Sternocleidomastoid (tissue), 1 donor: ENCODE data around the genes MATN1 and SNRNP40.

DNA sequence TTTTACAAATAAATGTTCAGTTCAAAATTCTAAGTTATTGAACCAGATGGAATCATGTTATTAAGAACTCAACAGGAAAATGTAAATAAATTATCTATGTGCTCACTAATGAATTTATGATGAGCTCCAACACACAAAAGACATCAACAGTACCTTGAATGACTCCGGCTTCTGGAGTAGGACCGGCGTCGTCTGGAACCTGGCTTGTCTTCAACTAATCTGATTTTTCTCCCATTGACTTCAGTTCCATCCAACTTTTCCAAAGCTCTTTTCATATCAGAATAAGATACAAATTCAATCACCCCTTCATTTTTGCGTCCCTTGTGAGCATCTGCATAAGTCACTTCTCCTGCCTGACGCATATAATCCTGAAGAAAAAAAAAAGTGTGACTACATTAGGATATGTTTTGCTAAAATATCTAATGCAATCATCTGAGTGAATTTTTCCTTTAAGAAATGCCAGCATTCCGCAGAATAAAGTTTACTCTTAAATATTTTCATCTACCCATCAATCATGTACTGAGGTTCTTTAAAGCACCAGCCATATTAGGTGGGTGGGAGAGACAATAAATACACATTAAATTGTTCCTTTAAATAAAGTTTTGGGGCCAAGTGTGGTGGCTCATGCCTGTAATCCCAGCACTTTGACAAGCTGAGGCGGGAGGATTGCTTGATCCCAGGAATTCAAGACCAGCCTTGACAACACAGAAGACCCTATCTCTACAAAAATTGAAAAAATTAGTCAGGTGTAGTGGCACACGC is 27.0 kb downstream of the SRSF4 start:
- PRO-cap: no peak

GRCh38 chr1:29258697-29259248 is 22.5 kb downstream of the PTPRU start:
- PRO-cap: no peak

- PRO-cap: no peak
Measured at GRCh38 chr1:29324891-29325469, 88.7 kb downstream of the PTPRU start.

DNA sequence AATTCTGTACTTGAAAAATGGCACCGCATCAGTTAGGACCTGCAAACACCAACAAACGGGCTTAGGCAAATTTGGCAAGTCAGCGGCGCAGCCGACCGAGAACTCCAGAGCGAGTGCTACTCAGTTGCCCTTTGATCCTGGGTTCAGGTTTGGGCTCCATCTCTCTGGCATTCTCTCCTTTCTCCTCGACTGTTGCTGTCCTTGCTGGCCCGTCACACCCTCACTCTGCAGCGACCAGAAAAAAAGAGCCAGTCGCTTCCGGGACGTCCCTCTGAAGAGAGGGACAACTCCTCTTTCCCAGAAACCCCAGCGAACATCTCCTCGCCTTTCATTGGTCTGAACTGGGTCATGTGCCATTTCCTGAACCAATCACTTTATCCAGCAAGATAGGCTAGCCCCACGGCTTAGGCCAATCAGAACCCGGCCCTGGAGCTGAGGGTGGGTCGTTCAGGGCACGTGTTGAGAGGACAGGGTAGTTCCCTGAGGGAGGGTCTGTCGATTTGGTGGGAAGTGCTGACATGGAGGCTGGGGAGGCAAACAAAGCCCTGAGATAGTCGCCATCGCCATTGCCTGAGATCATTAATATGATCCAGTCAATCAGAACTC is 113.6 kb downstream of the PTPRU start:
- PRO-cap: no peak

DNA sequence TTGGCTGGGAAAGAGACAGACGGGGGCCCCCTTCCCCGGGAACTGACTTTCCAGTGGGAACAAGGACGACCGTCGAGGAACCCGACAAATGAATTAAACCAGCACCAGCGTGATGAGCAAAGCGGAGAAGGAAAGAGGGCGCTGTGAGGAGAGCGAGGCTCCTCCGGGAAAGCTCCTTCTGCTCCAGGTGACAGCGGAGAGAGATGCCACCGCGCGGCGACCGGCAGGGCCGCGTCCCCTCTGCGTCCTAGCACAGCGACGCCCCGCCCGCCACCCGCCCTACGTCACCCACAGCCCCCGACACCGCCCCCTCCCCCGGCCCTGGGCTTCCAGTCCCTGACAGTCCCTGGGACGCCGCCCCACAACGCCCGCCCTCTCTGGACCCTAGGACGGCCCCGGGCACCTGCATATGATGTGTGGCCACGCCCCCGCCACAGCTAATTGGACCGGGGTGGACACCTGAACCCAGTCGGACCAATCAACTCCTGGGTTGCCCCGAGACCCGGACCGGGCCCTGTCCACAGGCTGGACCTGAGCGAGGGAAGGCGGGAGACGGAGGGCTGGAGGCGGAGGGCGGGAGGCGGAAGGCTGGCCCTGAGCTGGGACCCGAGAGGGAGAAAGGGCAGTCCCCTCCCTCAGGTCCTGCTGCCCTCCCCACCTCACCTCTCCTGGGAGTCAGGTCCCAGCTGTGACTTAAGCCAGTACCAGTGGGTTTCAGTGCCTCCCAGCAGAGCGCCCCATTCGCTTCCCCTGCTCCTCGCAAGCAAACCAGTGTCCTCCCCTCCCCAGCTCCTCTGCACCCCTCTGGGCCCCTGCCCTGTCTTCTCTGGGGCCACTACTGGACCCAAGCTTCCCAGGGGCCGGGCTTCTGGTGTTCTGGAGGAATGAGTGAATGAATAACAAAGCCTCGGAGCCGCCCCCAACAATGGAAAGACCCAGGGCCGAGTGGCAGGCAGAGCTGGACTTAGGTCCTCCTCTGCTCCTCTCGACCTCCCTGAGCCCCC is 38.0 kb downstream of the MATN1 start:
- PRO-cap: bidirectional peak, plus-strand start at position 548 of the sequence, minus-strand start at position 242 of the sequence

DNA sequence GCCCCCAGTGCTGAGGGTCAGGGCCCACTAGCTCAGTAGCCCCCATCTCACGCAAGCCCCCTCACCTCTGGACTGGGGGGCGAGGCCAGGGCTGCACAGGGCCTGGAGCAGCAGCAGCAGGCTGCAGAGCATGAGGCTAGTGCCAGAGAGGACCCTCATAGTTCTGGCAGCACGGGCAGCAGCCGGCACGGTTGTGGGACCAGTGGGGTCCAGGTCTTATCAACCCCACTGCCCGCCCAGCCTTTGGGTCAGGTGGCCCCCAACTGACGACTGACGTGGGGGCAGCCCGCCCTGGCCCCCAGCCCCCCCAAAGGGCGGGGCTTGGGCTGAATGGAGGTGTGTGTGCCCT is at the start of gene MATN1:
Gene MATN1 (minus strand): TSS at position 193 of the 349 bp plus-strand sequence.
- PRO-cap: no peak

GRCh38 chr1:30735018-30735701 is 11.8 kb upstream of the MATN1 start:
- PRO-cap: no peak

DNA sequence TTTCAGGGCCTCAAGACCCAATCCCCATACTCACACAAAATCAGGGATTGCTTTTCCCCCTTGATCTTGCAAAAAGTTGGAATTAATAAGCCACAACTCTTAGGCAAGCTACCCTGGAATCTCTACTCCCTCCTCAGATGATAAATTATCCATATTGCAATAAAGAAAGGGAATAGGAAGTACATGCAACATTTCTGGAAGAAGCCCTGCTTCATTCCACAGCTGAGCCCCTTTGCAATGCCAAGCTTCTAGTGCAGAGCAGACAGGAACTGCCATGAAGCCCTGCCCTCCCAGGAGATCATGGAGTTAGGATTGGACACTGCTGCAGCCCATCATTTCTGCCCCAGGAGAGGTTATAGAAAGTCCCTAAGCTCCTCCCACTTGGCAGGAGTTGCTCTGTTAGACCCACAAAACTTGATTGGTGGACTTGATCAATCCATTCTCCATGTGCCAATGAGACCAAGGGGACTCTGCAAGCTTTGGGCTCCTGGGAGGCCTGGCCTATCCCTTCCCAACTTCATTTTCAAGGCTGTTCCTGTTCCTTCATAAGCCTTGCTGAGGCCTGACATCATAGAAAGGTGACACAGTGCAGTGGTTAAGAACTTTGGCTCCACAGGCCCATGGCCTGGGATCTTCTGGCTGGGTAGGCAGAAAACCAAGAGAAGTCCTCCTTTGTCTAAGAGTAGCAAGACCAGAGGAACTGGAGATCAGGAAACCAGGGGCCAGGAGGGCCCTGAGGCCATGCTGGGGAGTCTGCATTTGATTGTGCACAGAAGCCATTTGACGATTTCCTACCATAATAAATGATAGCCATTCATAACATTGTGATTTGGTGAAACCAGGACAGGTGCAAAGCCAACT is 1.3 kb upstream of the LAPTM5 start:
- PRO-cap: no peak

GRCh38 chr1:30823063-30823550 is 65.5 kb upstream of the LAPTM5 start:
- PRO-cap: no peak

- PRO-cap: no peak
Measured at GRCh38 chr1:30888264-30888990, 20.1 kb downstream of the SDC3 start.

GRCh38 chr1:30911152-30911546 is 2.6 kb upstream of the SDC3 start:
- PRO-cap: no peak

GRCh38 chr1:31046905-31047495 is 18.5 kb downstream of the PUM1 start:
- PRO-cap: no peak

- PRO-cap: no peak
Measured at GRCh38 chr1:31066052-31066388, 503 bp upstream of the PUM1 start.

- PRO-cap: bidirectional peak, plus-strand start at chr1:31297049, minus-strand start at chr1:31296782
Measured at GRCh38 chr1:31296108-31296881, at the start of gene SNRNP40. TSS of gene SNRNP40 (minus strand) at chr1:31296788.

- PRO-cap: no peak
Measured at GRCh38 chr1:31389997-31390741, 17.3 kb upstream of the FABP3 start.

- PRO-cap: no peak
Measured at GRCh38 chr1:31409369-31409846, 3.6 kb upstream of the SERINC2 start.

- PRO-cap: no peak
Measured at GRCh38 chr1:31470960-31471274, 57.9 kb downstream of the SERINC2 start.

- PRO-cap: no peak
Measured at GRCh38 chr1:31511078-31511532, 65.2 kb upstream of the TINAGL1 start.

GRCh38 chr1:31591840-31592047 is 15.4 kb downstream of the TINAGL1 start:
- PRO-cap: no peak

DNA sequence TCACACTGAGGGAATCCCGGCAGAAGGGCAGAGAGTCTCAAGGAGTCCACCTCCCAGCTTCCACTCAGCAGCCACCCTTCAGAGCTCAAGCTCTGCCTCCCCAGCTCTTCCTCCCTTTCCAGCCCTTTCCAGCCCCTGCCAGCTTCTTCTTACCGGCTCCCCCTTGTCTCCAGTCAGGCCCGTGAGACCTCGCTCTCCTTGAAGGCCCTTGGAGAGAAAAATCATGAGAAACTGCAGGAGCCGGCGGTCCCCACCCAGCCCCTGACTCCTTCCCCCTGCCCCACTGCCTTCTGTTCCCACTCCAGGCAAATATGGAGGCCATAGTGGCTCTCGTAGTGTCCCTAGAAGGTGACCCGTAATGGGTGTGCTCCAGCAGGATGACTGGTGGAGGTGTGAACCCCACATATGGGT is 24.0 kb upstream of the PEF1 start:
- PRO-cap: no peak